HT-29 (cell line): ENCODE measurements around a stretch of chr14.

- RAMPAGE, long total RNA = no peak
These were observed 61.3 kb downstream of the SCFD1 start for GRCh38 chr14:30683358-30683894.

- RAMPAGE, long total RNA = no peak
These were observed 68.4 kb downstream of the SCFD1 start for GRCh38 chr14:30690246-30691120.

DNA sequence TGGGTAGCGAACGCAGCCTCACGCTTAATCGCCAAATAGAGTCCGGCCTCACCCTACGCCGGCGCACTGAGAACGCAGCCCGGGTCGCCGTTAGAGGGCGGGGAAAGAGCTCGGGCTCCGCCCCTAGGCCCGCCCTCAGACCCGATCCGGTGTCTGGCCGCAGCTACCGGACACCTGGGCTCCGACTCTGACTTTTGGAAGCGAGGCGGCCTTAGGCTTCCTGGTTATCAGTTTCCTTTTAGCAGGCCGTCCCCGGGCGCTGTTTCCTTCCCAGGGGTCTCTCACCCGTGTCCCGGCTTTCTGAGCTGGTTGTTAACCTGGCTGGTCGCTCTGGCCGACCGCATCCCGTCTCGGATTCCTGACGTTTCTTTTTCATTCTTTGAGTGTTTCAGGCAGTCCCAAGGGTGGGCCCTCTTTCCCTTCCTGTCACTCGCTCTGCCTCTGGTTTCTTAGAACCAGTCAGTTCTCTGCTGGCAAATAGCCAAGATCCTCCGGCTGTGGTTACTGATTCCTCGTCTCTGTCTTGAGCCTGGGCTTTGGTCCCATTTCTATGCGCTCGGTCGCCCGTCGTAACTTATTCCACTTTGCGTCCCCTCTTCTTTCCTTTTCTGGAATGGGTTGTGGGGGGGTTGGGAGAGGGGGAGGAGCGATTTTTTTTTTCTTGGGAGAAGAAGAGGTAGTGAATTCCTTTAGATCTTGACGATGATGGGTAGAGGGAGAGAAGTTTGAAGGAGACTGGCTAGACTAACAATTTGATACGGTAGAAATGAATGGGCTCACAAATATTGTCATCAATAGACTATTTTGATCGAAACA is 516 bp upstream of the STRN3 start:
- RAMPAGE, long total RNA = no peak

GRCh38 chr14:31027303-31027535 is 1.0 kb upstream of the STRN3 start:
- RAMPAGE, long total RNA = no peak

- RAMPAGE, long total RNA = no peak
These were observed 38.3 kb downstream of the HECTD1 start for GRCh38 chr14:31169228-31169750.

DNA sequence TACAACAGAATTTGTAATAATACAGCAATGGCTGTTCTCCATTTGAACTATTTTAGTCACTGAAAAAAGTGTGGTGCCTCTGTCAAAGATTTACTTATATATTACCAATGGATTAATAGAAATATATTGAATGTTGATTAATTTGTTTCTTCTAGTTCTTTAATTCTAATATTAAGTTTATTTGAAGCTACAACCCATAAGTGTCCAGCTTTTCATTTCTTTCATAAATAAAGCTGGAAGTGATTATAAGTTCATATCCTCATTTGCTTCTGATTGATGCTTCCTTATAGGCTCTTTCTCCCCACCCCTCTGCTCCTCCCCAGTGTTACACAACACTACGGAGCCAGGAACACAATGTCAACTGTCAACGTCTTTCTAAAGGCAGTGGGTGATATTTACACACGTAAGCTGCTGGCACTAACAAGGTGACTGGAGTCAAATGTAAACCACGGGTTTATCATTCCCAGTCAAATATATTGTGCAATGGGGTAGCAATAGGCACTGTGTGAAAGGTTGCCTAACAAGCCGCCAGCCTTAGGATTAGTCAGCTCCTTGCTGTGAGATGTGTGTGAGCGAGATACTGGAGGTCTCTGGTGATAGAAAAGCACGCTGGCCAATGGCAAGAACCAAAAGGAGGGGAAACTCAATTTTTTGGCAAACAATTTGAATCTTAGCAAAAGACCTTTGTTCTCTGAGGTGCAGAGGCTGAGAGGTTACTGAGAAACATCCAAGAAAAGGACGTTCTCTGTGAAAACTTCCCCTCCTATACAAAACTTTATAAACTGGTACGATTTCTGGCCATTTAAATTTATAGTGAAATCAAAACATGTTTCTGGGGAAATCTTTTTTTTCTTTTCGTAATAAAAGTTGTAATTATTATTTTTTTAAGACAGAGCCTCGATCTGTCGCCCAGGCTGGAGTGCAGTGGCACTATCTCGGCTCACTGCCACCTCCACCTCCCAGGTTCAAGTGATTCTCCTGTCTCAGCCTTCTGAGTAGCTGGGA is 22.1 kb upstream of the HECTD1 start:
- RAMPAGE, long total RNA = no peak

GRCh38 chr14:31247454-31247904 is 39.9 kb upstream of the HECTD1 start:
- RAMPAGE, long total RNA = no peak

GRCh38 chr14:31877072-31877801 is 199.9 kb upstream of the ARHGAP5 start:
- RAMPAGE, long total RNA = no peak

DNA sequence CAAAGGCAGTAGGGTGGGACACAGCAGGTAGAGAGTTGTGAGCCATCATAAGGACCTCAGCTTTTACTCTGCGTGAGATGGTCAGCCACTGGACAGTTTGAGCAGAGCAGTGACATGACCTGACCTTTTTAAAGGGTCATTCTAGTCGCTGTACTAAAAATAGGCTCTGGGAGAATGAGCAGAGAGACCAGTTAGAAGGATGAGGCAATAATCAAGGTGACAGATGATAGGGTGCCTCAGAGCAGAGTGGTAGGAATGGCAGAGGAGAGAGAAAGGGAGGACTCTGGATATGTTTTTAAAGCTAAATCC is 83.6 kb upstream of the ARHGAP5 start:
- RAMPAGE, long total RNA = no peak

DNA sequence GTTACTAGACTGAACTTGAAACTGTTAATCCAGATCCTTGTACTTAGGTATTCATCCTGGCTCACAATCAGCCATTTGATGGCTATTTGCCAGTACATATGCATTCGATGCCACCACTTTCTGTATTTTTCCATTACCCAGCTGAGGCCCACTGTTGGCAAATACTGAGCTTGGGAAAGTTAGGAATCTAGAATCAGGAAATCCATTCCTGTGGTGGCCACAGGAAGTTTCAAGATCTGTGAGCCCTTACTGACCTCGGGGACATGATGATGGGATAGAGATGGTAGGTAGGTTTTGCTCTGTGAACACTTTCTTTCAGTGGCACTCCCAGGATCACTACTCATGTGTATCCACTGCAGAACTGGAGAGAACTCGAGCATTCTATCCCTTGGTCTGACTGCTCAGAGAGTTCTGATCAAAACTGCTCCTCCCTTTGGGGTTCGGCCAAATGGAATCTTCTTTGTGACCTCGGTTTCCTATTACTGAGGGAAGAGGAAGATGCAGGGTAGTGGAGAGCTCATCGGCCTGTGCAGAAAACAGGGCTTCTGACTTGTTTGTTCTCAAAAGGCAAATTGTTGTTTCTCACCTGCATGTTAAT is 17.3 kb upstream of the AKAP6 start:
- RAMPAGE, long total RNA = no peak

DNA sequence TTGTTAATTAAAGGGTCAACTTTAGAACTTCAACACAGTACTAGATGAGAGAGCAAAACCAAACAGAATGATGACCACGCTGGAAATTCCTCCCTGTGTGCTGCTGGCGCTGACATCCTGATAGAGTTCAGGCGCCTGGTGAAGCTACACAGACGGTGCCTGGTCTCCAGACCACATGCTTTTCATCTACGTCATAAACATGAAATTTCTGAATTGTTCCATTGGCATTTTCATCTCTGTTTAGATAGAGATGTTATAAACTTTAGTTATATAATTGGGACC is 128.4 kb downstream of the AKAP6 start:
- RAMPAGE, long total RNA = no peak

GRCh38 chr14:32572159-32572683 is 243.1 kb downstream of the AKAP6 start:
- RAMPAGE, long total RNA = no peak

DNA sequence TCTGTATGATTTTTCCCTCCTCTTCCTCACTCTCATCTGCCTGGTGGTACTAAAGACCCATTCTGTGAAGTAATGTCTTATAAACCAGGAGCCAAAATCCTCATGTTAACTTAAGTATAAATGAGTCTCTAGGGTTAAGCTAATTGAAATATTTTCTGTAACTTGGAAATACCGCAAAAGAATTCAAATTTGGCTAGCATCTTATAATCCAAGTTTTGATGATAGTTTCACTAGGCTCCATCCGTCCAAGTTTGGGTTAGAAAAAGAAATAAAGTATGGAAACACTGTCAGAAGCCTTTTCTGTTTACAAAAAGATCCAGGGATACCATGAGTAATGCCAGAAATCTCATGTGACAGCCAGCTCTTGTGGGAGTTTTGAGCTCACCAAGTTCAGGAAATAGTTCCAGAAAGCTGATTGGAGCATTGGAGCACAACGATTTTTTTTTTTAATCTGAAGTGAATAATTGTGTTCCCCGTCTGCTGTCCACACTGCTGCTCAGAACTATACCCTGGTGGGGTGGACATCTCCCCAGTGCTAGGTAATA is 229.7 kb upstream of the NPAS3 start:
- RAMPAGE, long total RNA = no peak

DNA sequence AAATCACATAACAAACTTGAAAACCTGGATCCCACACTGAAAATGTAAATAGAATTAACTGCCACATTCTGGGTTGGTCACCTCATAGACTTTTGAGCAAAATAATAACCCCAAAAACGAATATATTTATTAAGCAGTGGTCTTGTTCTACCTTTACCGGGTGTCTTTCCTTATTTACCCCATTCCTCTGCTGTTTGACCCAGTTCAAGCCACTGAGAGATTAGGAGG is 360 bp upstream of the EGLN3 start:
- RAMPAGE, long total RNA = no peak

DNA sequence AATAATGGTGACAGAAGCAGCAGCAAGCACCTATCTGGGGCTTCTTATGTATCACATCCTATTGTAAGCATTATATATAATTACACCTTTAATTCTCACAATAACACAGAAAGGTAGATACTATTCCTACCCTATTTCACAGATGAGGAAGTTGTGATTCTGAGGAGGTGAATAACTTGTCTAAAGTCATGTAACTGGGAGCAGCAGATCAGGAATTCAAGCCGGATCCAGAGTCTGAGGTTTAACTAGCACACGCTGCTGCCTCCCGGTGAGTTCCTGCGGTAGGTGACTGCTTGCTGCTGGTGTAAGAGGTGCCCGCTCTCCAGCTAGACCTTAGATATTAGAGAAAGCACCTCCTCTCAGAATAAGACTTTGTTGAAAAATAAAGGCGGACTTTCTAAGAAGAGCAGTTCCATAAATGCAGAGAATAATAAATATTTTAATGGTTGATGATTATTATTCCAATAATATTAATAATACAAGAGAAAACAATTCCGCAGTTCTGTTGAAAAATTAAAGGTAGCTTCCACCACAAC is 72.9 kb upstream of the EGLN3 start:
- RAMPAGE, long total RNA = no peak

GRCh38 chr14:34333013-34333209 is 129.1 kb downstream of the SPTSSA start:
- RAMPAGE, long total RNA = no peak

GRCh38 chr14:34538696-34538990 is 858 bp downstream of the EAPP start:
- RAMPAGE, long total RNA = no peak

- RAMPAGE, long total RNA = no peak
These were observed 15.3 kb upstream of the EAPP start for GRCh38 chr14:34554733-34555327.

GRCh38 chr14:34556508-34556794 is 16.9 kb upstream of the EAPP start:
- RAMPAGE, long total RNA = no peak

DNA sequence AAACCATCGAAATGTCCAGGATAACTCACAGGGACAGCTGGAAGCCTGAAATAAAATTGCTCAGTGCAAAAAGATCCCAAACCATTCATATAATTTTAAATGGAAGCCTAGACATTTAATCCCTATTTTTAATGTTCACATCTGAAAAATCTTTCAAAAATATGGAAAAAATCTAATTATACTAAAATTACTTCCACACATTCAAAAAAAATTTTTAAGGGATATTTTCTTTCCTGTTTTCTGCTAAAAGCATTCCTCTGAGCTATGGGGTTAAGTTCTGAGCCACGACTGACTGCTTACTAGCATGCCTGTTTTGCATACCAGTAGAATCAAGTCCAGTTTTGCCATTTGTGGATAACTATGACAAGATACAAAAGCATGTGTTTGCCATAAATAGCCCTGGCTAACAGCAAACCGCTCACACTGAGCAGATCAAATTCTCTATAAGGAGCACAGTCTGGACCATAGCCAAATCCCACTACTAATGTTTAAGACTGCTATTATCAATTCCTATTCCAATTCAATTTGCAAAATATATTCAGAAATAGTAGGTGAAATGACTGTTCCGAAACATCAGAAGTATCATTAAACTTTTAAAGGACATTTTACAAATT is 3.3 kb downstream of the CFL2 start:
- RAMPAGE, long total RNA = no peak